RPMI7951 (cell line): ENCODE measurements around a stretch of chr19.

- RAMPAGE, long total RNA = no peak
These were observed 4.8 kb downstream of the SGTA start for GRCh38 chr19:2778281-2778752.

- RAMPAGE, long total RNA = no peak
These were observed 4.9 kb downstream of the THOP1 start for GRCh38 chr19:2790112-2790609.

DNA sequence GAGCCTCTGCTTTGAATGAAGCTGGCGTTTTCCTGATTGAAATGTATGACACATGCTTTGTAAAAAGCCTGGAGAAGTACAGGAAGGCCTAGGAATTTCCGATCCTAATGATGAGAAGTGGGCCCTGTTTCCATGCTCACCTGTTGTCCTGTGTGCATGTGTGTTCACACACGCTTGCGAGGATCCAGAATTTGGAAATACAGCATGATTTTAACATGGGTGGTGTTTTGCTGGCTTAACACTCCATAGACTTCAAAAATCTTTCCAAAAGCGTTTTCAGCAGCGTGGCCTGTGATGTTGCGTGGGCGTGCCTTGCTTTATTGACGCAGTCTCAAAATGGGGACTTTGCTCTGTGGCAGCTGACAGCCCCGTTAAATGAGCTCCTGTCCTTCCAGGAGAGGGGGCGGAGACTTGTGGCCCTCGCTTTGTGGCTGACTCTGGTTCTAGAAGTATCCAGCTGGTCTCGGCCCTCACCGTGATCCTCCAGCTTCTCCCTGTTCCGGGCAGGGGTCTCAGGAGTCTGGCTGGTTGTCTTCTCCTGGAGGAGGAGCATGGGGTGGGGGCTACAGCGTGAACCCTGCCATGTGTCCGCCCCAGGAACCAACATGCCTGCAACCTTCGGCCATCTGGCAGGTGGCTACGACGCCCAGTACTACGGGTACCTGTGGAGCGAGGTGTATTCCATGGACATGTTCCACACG is 8.5 kb upstream of the ZNF554 start:
- RAMPAGE, long total RNA = no peak

DNA sequence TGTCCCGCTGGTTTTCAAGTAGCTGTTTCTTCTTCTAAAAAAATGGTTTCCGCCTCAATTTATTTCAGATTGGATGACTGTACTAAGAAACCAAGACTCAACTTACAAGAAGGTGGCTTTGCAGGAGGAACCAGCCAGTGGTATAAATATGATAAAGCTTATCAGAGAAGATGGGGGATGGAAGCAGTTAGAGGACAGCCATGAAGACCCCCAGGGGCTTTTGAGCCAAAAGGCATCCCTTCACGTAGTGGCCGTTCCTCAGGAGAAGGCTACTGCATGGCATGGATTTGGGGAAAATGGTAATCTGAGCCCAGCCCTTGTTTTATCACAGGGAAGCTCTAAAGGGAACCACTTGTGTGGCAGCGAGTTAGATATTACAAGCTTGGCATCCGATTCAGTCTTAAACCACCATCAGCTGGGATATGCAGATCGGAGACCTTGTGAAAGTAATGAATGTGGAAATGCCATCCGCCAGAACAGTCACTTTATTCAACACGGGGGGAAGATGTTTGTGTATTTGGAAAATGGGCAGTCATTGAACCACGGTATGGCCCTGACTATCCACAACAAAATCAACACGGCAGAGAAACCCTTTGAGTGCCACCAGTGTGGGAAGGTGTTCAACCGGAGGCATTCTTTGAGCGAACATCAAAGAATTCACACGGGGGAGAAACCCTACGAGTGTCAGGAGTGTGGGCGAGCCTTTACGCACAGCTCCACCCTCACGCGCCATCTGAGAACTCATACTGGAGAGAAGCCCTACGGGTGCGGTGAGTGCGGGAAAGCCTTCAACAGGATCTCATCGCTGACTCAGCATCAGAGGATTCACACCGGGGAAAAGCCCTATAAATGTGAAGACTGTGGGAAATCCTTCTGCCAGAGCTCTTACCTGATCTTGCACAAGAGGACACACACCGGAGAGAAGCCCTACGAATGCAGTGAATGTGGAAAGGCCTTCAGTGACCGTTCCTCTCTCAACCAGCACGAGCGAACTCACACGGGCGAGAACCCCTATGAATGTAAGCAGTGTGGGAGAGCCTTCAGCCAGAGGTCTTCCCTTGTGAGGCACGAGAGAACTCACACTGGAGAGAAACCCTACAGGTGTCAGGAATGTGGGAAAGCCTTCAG is 7.3 kb upstream of the ZNF555 start:
- RAMPAGE, long total RNA = no peak

DNA sequence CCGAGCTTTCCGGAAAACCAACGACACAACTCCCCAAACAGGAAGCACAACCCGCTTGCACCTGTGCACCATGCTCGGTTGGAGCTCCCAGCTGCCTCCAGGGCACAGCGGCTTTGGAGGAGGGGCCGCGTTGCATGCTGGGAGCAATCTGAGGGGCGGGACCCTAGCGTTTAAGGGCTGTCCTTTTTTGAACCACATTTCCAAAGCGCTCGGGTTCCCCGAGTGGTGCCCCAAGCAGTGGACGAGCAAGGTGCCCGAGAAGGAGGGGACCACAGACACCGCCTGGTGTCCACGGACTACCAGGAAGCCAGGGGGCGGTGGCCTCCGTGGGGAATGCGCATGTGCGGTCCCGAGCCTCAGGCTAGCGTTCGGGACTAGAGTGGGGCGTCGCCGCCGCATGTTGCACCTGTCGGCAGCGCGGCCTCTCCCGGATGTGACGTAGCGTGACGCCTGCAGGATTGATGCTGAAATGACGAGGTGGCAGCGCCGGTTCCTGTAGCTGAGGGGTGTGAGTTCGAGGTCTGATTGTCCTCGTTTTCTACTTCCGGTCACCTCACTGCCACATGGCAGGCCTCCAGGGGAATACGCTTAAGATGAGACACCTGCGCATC is 11.9 kb upstream of the ZNF57 start:
- RAMPAGE, long total RNA = no peak

DNA sequence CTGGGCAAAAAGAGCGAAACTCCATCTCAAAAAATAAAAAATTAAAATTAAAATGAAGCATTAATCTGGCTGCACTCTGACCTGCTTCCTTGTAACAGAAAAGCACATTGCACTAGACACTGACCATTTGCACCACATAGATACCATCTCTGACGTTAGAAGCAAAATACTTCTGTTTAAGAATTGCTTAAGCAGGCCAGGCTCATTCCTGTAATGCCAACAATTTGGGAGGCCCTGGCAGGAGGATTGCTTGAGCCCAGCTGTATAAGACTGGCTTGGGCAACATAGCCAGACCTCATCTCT is 7.3 kb upstream of the TLE6 start:
- RAMPAGE, long total RNA = no peak

DNA sequence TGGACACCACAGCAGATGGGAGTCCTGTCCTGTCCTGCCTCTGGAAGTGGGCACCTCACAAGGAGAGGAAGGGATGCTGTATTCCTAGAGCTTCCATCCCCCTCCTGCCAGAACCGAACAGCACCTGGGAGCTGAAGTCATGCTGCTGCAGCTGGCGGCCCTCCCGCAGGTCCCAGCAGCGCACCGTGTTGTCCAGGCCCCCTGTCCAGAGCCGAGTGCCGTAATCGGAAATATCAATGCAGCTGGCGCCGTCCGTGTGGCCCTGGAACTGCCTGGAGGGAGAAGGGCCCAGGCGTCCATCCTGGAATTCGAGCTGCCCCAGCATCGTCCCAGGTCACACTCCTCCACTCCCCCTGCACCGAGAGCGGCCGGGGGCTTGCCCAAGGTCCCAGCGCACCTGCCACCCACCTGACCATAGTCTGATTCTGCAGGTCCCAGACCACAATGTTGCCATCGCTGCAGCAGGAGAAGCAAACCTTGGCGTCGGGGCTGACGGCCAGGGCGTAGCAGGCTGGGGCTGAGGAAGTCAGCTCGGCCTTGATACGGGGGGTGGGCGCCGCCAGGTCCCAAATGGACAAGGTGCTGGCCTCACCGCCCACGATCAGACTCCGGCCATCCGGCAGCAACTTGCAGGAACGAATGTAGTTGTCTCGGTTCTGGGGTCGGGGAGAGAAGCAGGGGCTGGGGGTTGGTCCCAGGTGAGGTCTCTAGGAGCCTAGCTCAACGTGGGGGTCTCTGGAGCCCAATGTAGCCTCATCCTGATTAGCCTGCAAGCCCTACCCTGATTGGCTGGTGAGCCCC is 23.6 kb downstream of the TLE2 start:
- RAMPAGE, long total RNA = no peak

DNA sequence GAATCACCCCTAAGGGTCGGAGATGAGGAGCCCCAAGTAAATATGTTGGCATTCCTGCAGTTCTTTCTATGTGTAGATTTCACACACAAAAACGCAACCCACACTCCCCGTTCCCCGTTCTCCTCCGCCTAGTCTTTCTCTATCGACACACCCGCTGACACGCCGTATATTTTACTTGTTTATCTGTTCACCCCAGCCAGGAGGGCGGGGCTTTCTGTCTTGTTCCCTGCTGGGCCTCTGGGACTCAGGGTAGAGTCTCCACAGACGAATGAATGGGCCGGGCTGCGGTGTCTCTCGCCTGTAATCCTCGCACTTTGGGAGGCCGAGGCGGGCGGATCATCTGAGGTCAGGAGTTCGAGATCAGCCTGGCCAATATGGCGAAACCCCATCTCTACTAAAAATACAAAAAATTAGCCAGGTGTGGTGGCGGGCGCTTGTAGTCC is 14.6 kb downstream of the TLE5 start:
- RAMPAGE, long total RNA = no peak

GRCh38 chr19:3061688-3062080 is 611 bp downstream of the TLE5 start:
- RAMPAGE, long total RNA = no peak

DNA sequence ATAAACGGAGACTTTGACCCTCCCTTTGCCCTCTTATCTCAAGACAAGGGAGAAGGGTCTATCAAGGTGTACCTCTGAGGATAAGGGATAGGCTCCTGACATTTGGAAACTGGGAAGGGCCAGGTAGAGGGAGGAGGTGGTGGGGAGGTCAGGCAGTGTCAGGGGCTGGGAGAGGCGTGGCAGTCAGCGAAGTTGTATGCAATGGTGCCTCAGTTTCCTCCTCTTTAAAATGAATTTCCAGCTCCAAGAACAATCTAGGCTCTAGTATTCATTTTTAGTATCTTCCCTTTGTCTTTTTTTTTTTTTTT is 4.6 kb upstream of the GNA11 start:
- RAMPAGE, long total RNA = no peak

GRCh38 chr19:3107789-3108310 is 13.7 kb downstream of the GNA11 start:
- RAMPAGE, long total RNA = no peak

DNA sequence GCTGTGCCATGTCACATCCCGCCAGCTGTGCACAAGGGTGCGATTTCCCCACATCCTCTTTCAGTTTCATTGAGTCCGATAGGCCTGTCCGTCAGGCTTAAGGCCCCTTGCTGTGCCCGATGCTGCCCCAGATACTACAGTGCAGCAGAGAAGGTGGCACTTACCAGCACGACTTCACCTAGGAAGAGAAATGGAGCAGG is 10.6 kb upstream of the GNA15 start:
- RAMPAGE, long total RNA = no peak

GRCh38 chr19:3180706-3181218 is 2.2 kb downstream of the S1PR4 start:
- RAMPAGE, long total RNA = no peak

DNA sequence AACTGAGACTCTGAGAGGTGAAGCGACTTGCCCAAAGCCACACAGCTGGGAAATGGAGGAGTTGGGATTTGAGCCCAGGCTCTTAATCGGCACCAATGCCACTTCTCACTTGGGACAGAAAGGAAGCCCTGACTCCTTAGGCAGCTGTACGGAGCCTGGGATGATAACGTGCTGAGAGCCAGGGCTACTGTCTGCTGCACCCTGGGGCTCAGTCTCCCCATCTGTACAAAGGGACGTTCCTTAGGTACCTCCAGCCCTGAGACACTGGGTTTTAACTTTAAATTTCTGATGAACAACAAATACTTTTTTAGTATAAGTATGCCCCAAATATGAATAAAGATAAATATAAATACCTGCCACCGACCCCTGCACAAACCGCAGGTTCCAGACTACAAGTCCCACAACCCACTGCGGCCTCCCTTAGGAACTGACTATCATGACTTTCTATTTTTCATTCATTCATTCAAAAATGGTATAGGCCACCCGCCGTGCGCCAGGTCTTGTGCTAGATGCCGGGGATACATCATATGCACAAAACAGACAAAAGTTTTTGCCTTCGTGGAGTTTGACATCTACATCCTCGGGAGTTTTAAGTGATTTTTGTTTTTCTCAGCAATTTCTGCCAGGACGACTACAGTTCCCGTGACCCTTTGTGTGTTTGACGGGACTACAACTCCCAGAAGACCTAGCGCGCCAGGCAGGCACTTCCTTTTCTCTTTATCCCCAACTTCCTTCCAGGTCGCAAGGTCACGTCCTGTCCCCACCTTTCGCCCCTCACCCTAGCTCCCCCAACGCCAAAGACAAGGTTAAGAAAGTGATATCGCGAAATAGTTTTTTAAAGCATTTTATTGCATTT is 644 bp upstream of the NCLN start:
- RAMPAGE, long total RNA = no peak

GRCh38 chr19:3285655-3286296 is 61.3 kb downstream of the CELF5 start:
- RAMPAGE, long total RNA = no peak

DNA sequence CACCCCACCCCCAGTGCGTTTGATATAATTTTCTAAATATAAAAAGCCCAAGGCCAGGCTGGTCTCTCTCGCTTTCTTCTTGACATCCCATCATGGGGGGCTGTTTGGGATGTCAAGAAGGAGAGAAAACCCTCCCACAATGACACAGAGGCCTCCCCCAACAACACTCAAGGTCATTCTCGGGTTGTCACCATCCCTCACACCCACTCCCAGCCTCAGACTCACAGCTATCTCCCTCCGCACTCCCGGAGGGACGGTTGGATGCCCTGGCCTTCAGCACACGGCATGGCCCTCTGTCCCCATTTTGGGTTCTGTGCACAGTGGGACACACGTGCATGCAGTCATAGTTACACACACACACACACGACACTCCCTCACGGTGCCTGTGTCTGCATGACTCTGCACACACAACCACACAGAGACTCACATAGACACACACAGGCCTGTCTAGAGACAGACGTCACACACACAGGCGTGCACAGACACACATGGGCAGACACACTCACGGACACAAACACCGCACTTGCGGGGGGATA is 4.8 kb upstream of the NFIC start:
- RAMPAGE, long total RNA = no peak

- RAMPAGE, long total RNA = no peak
These were observed 926 bp downstream of the NFIC start for GRCh38 chr19:3367064-3367954.

- RAMPAGE, long total RNA = no peak
These were observed 1.8 kb downstream of the NFIC start for GRCh38 chr19:3367955-3368801.

GRCh38 chr19:3376003-3376392 is 9.6 kb downstream of the NFIC start:
- RAMPAGE, long total RNA = no peak

- RAMPAGE, long total RNA = no peak
These were observed 40.1 kb downstream of the NFIC start for GRCh38 chr19:3406450-3406999.